ENCODE results near the gene VPS9D1.

- RRBS, result no CpG with 5 or more reads among the region's 14 CpGs
Observed at GRCh38 chr16:89065508-89065960, 28.1 kb upstream of the ACSF3 start.

- RRBS, result no CpG with 5 or more reads among the region's 13 CpGs
Observed at GRCh38 chr16:89084376-89084727, 9.3 kb upstream of the ACSF3 start.

DNA sequence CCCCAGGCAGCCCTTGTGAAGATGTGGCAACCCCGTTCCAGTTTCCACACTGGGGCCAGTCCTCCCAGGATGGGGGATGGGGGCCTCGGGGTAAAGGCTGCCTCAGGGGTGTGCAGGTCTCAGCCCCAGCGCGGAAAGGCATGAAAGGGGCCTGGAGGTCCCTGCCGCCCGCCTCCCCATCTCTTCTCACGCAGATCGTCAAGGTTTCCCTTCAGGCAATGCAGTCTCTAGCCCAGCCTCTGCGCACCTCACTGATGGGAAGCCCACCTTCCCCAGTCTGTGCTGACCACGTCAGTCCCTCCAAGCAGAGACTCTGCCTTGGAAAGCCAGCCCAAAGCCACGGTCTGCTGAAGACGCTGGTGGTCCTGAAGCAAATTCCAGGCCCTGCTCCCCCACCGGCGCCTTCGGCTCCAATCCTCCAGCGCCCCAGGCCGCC lies 269 bp upstream of the SLC22A31 start:
- RRBS, result 8% methylated on average over 4 of the region's 17 CpGs

GRCh38 chr16:89316069-89316791 lies 98.7 kb downstream of the ZNF778 start:
- RRBS, result no CpG with 5 or more reads among the region's 15 CpGs

DNA sequence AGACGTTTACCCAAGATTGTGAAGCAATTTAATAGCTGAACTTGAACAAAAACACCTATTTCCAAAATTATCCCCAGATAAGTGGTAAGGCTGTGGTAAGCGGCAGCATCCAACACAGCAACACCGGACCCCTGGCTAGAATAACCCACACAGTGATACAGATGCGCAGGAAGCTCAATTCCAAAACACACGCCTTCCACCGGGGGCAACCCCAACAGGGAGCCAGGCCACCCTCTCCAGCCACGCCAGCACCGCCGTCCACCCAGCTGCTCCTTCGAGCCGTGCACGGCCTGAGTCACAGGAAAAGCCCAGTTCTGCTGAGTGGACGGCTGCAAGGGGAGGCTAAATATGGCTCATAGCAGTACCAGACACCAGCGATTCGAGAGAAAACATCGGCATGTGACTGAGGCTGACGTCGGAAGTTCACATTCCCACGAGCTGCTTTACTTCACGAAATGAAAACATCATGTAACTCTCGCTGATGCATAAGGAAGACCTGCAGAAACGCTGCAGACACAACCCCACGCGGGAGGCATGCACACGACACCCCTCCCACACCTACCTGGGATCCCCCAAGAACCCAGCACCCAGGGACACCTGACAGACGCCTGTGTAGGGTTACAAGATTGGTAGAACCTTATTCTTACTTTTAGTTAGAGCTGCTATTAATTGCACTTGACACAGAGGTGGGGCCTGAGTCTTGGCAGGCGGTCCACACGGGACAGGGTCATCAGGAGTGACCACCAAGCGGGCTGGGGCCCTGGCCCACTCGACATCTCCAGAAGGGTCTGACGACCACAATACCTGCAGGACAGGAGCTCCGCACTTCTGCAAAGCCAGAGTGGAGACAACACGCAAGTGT lies 116.9 kb downstream of the ANKRD11 start:
- RRBS, result 71% methylated on average over 3 of the region's 33 CpGs

GRCh38 chr16:89374999-89375901 lies 115.1 kb downstream of the ANKRD11 start:
- RRBS, result no CpG with 5 or more reads among the region's 35 CpGs

DNA sequence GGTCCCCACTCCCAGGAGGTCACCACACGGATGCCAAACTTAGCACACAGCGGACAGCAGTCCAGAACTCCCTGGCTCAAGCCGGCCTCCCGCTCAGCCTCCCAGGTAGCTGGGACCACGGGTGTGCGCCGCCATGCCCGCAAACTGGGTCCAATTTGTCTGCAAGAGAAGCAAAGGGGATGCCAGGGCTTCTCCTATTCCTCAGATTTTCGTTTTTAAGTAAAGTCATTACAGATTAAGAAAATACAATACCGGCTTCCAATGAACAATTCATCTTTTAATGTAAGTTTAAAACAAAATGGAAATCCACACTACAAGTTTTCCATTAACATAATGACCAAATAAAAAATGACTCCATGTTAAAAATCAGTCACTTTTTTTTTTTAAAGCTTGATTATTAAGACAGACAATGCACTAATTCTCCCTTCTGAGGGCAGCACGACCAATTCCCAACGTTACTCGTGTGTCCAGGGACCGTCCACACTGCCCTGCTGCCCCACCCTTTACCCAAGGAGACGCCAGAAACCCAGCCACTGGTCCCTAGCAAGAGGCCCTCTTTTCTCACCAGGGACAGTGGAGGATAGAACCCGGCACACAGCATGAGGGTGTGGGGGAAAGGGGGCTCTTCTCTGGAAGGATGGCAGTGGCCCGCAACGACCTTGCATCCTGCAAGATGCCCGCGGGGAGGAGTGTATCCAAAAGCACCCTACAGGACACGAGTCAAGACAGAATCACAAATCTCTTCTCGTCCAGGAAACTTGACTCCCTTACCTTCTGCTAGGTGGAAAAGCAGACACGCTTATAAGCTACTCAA lies 104.3 kb downstream of the ANKRD11 start:
- RRBS, result 88% methylated on average over 2 of the region's 23 CpGs

DNA sequence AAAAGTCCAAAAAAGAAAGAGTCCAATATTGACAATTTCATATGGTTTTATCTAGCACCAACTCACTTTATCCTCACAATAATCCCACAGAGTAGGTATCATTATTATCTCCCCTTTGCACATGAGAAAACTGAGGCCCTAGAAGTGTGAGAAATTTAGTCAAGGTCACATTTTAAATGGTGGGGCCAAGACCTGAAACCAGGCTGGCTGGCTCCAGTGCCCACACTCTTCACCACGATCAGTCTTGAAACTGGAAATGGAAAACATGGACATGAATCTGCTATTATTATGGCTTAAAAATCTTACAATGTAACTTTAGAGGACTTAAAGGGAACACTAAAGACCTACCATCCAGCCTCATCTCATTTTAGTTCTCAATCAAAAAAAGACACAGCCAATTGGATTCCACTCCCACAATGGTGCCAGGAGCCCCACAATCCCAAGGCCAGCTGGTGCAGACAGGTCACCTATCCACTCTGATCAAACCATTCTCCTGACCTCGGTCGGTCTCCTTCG lies 65.2 kb downstream of the ANKRD11 start:
- RRBS, result no CpG with 5 or more reads among the region's 4 CpGs

- RRBS, result no CpG with 5 or more reads among the region's 4 CpGs
Observed at GRCh38 chr16:89438939-89439276, 51.5 kb downstream of the ANKRD11 start.

GRCh38 chr16:89479423-89479701 lies 11.0 kb downstream of the ANKRD11 start:
- RRBS, result no CpG with 5 or more reads among the region's 5 CpGs

DNA sequence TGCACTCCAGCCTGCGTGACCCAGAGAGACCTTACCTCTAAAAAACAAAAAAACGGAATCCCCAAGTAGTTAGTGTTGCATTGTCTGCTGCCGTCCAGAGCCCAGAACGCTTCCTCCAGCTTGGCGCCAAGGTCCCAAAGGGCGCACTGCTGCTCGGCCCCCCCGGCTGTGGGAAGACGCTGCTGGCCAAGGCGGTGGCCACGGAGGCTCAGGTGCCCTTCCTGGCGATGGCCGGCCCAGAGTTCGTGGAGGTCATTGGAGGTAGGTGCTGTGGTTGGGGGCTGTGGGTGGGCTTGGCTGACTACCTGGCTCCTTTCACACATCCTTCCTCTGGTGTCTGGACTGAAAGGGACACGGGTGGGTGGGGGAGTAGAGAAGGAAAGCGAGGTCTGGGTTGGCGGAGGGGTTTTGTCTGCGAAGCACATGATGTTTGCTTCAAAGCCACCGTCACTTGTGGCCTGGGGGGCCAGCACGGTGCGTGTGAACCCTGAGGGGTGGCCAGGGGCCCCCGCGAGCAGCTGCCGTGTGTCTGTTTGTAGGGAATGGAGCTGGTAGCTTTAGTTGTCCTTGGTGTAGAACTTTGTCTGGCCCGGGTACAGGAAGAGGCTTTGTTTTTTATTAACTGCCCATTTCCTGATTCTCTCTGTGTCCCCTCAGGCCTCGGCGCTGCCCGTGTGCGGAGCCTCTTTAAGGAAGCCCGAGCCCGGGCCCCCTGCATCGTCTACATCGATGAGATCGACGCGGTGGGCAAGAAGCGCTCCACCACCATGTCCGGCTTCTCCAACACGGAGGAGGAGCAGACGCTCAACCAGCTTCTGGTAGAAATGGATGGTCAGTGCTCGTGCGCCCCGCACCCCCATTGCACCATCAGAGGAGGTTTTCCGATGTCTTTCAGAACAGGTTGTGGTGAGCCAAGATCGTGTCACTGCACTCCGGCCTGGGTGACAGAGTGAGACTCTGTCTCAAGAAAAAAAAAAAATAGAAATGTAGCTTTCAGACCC lies 23.9 kb downstream of the SPG7 start:
- RRBS, result 40% methylated on average over 18 of the region's 46 CpGs

DNA sequence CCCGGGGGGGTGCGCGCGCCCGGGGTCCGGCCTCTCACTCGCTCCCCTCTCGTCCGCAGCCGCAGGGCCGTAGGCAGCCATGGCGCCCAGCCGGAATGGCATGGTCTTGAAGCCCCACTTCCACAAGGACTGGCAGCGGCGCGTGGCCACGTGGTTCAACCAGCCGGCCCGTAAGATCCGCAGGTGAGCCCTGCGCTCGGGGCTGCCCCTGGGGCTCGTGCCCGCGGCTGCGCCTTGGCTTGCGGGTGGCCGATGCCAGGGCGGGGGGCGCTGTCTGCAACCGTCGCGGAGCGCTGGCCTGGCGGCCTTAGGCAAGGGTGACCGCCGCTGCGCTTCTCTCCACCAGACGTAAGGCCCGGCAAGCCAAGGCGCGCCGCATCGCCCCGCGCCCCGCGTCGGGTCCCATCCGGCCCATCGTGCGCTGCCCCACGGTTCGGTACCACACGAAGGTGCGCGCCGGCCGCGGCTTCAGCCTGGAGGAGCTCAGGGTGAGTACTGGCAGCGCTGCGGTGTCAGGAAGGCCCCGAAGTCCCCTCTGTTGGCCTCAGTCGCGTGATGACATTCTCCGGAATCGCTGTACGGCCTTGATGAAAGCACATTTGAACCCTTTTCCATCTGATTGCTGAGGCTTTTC lies 516 bp downstream of the RPL13 start:
- RRBS, result 2% methylated on average over 14 of the region's 68 CpGs

- RRBS, result 5% methylated on average over 14 of the region's 31 CpGs
Observed at GRCh38 chr16:89712171-89712968, 8.3 kb downstream of the VPS9D1 start.

DNA sequence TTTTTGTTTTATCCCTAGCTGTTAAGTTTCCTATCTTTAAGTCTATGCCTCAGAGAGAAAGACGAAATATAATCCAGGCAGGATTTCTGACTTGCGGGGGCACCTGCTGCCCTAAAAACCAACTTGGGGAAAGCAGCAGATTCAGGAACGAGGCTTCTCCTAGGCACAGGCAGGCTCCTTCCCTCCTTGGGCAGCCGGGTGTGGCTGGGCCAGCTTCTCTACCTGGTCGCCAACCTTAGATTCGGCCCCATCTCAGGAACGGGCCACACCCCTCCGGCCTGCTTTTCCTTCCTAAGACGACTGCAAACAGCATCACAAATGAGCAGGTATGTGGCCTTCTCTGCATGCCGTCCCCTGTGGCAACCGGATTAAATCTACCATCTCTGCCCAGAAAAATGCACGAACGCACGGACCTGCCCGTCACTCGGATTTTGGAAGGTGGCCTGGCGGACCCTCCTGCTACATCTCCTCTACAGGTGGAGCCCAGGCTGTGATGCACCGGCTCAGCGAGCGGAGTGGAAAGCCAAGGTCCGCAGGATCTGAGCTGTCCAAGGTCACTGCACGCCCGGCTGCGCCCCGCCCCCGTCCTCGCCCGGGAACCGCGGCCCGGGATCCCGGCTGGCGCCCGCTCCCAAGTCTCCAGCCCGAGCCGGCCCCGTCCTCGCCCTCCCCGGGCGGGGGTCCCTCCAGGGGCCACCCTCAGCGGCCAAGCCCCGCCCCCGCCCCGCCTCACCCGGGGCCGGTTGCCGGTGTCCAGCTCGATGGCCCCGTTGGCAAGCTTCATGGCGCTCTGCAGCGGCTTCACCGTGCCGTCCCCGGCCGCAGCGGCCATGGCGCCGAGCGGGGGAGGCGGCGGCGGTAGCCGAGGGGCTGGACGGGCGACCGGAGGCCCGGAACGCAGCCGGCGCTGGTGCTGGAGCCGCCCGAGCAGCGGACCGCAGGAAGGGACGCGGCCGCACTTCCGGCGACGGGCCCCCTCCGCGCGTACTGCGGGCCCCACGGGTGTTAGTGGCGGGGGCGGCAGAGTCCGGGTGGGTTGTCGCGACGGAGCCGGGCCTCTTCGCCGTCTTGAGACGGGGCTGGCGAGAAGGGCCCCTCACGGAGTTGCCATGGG lies at the start of gene VPS9D1:
VPS9D1 (minus strand) TSS at position 869 of the 1,114 bp plus-strand sequence.
- RRBS, result 2% methylated on average over 70 of the region's 97 CpGs

GRCh38 chr16:89733467-89734181 lies 12.3 kb downstream of the ZNF276 start:
- RRBS, result 93% methylated on average over 5 of the region's 30 CpGs

GRCh38 chr16:89828603-89829366 lies 510 bp downstream of the SPIRE2 start:
- RRBS, result 4% methylated on average over 27 of the region's 55 CpGs

DNA sequence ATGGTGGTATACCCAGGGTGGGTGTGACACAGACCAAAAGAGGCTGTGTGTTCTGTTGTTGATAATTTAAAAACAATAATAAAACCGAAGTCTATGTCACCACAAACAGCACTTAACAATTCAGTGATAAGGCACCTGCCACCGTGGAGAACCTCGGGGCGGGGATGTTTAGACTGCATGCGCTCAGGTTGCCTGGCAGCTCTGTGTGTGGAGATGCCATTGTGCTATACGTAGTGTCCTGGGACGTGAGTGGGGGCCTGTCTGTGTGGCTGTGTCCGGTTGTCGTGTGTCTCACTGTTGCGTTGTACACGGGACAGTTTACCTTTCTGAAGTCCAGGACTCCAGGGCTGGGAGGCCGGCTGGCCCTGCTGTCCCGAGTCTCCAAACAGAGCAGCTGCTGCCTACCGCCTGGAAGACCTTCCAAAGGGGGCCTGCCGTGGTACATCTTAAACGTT lies 18.8 kb downstream of the SPIRE2 start:
- RRBS, result 69% methylated on average over 5 of the region's 16 CpGs

- RRBS, result no CpG with 5 or more reads among the region's 23 CpGs
Observed at GRCh38 chr16:89847506-89848247, 19.4 kb downstream of the SPIRE2 start.

- RRBS, result no CpG with 5 or more reads among the region's 34 CpGs
Observed at GRCh38 chr16:89858617-89859401, 14.6 kb upstream of the TCF25 start.

GRCh38 chr16:89863020-89863540 lies 10.3 kb upstream of the TCF25 start:
- RRBS, result no CpG with 5 or more reads among the region's 13 CpGs

Data from pericardium (tissue), 1 donor.